Keratinocyte (primary cell): ENCODE results near the gene HNRNPM.

DNA sequence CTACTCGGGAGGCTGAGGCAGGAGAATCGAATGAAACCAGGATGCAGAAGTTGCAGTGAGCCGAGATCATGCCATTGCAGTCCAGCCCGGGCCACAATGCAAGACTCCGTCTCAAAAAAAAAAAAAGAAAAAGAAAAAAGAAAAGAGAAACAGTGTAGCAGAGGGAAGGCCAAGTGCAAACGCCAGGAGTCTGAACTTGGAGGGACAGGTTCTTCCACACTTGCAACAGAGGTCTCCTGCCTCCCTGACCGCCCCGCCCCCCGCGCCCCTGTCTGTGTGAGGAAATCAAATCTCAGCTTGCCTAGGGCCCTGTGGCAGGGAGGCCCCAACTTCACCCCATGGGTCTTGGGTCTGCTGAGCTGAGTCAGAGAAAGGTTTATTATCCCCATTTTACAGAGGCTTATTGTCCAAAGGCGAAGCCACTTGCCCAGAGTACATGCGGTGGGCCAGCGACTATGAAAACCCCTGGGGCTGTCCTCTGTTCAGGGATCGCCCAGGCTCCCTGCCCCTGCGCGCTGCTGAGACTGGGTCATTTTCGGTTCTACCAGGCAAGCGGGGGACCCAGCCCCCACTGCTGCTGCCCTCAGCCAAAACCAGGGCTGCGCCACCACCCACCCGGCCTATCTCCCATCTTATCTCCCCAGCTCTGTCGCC lies 1.1 kb upstream of the CERS4 start:
CAGE:
- cytosol, long polyA minus RNA = no peak
- cytosol, long polyA plus RNA = no peak
- long polyA plus RNA = no peak
- nucleus, long polyA minus RNA = no peak
- nucleus, long polyA plus RNA = no peak

GRCh38 chr19:8240324-8241375 lies 31.5 kb downstream of the CERS4 start:
CAGE:
- cytosol, long polyA minus RNA = no peak
- cytosol, long polyA plus RNA = no peak
- long polyA plus RNA = no peak
- nucleus, long polyA minus RNA = no peak
- nucleus, long polyA plus RNA = no peak

GRCh38 chr19:8246323-8246863 lies 37.2 kb downstream of the CERS4 start:
CAGE:
- cytosol, long polyA minus RNA = no peak
- cytosol, long polyA plus RNA = no peak
- long polyA plus RNA = no peak
- nucleus, long polyA minus RNA = no peak
- nucleus, long polyA plus RNA = no peak

CAGE:
- cytosol, long polyA minus RNA = no peak
- cytosol, long polyA plus RNA = no peak
- long polyA plus RNA = no peak
- nucleus, long polyA minus RNA = no peak
- nucleus, long polyA plus RNA = no peak
Measured at GRCh38 chr19:8363018-8363453, 919 bp upstream of the ANGPTL4 start.

CAGE:
- cytosol, long polyA minus RNA = no peak
- cytosol, long polyA plus RNA = no peak
- long polyA plus RNA = no peak
- nucleus, long polyA minus RNA = no peak
- nucleus, long polyA plus RNA = start-site peak on the plus strand at chr19:8374054-8374333, 739 and 317 reads in 2 replicates
Measured at GRCh38 chr19:8373841-8374521, 10.0 kb downstream of the ANGPTL4 start.

GRCh38 chr19:8417842-8418529 lies 4.9 kb downstream of the MARCHF2 start:
CAGE:
- cytosol, long polyA minus RNA = no peak
- cytosol, long polyA plus RNA = no peak
- long polyA plus RNA = no peak
- nucleus, long polyA minus RNA = no peak
- nucleus, long polyA plus RNA = no peak

GRCh38 chr19:8421680-8422570 lies 8.8 kb downstream of the MARCHF2 start:
CAGE:
- cytosol, long polyA minus RNA = no peak
- cytosol, long polyA plus RNA = no peak
- long polyA plus RNA = no peak
- nucleus, long polyA minus RNA = no peak
- nucleus, long polyA plus RNA = no peak

DNA sequence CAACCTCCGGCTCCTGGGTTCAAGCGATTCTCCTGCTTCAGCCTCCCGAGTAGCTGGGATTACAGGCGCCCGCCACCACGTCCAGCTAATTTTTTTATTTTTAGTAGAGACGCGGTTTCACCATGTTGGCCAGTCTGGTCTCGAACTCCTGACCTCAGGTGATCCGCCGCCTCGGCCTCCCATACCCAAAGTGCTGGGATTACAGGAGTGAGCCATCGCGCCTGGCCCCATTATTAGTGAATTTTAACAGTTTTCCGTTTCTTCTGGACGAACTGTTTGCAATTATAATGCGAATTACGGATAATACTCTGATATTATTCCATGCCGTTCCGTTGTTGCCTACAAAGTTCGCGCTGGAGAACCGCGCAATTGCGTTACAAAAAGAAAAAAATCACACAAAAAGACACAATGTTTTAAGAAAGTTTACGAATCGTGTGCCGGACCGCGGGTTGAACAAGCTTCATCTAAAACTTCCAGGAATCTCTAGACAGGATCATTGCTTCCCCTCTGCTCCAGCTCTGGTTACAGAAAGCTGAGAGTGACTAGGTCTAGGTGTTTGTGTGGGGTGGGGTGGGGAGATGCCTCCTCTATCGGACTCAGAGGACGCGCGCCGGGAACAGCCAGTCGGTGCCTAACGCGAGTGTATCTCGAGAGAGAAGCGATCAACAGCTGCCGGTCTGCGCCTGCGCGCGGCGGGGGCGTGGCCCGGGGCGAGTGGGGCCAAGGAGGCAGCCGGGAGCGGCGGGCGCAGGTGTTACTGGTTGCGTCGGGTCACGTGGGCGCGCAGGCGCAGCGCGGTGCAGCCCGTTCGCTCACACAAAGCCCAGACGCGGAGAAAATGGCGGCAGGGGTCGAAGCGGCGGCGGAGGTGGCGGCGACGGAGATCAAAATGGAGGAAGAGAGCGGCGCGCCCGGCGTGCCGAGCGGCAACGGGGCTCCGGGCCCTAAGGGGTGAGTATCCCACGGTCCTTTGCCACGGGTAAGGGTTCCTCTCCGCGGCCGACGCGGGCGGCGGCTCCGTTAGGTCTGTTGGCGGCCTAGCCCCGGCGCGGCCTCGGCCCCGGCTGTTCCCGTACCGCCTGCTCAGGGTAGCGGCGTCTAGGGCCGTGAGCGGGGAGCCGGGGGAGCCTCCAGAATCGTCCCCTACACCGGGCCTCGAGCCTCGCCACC lies at the start of gene HNRNPM:
TSS of gene HNRNPM (plus strand) at position 815 of the 1,170 bp plus-strand sequence.
CAGE:
- cytosol, long polyA minus RNA = start-site peak on the plus strand centred at position 816 of the sequence, 7 bp wide, 1,571 reads
- cytosol, long polyA plus RNA = start-site peak on the plus strand centred at position 881 of the sequence, 136 bp wide, 4,228 and 77 reads in 2 replicates
- long polyA plus RNA = start-site peak on the plus strand centred at position 881 of the sequence, 136 bp wide, 4,462 and 3,804 reads in 2 replicates
- nucleus, long polyA minus RNA = no peak
- nucleus, long polyA plus RNA = start-site peak on the plus strand centred at position 881 of the sequence, 136 bp wide, 4,414 and 3,456 reads in 2 replicates

DNA sequence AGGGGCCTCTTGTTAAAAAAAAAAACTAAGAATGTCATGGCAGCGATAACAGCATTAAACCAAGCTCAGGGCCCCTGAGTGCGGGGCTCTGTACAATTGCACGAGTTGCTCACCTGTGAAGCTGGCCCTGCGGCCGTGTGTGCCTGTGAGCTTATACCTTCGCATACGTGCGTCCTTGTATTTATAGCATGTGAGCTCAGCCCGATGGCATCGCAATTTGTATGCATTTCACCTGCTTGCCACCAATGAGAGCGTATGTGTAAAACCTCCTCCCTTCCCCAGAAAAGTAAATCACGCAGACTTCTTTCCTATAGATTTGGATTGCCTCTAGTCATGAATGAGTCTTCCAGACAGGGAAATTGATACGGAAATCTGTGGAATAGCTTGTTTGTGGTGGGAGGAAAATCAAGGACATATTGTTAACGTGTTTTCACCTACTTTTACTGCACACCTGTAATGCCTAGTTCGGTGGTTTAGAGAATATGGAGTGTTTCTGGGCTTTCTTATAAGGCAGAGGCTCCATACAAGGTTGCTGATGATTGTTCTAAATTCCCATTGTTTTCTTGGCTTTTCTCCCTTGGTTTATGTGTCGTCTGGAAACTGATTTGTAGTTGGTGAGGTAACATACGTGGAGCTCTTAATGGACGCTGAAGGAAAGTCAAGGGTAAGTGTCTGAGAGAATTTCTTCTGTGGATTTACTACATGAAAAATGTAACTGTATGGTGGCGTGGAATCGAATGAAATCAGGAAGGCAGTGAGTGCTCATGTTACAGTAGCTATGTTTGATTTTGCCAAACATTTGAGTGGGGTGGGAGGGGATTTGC lies 17.4 kb downstream of the HNRNPM start:
CAGE:
- cytosol, long polyA minus RNA = no peak
- cytosol, long polyA plus RNA = no peak
- long polyA plus RNA = no peak
- nucleus, long polyA minus RNA = no peak
- nucleus, long polyA plus RNA = no peak

DNA sequence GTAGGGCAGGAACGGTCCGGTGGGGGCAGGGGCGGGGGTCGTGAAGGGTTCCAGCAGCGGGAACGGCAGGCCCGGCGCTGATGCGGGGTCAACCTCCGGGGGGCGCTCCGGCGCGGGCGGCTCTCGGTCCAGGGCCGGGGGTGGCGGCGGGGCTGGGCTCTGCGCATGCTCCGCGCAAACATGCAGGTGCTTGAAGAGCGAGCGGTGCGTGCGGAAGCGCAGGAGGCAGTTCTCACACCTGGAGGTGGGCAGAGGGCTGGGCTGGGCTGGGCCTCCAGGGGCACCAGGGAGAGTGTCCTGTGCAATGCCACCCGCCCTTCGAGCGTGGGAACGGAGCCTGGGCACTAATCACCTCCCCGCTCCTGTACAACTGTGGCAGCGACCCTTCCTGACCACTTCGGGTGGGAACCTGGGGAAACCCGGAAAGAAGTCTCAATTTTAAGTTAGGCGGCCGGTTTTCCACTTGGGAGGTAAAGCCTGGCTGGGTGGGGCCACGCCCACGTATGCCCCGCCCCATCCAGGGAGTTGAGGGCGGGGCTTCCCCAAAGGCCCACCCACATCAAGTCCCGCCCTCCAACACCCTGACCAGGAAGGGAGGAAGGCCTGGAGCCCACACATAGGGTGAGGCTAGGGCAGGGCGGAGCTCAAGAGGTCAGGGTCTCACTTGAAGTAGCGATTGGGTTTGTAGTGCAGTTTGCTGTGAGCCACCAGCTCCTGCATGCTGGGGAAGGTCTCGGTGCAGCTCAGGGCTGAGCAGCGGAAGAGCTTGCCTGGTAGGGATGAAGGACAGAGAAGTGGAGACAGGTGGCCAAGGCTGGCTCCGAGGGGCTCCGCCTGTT lies 2.0 kb downstream of the ZNF414 start:
CAGE:
- cytosol, long polyA minus RNA = no peak
- cytosol, long polyA plus RNA = no peak
- long polyA plus RNA = no peak
- nucleus, long polyA minus RNA = no peak
- nucleus, long polyA plus RNA = no peak

GRCh38 chr19:8611976-8612310 lies 1.4 kb upstream of the ADAMTS10 start:
CAGE:
- cytosol, long polyA minus RNA = no peak
- cytosol, long polyA plus RNA = no peak
- long polyA plus RNA = no peak
- nucleus, long polyA minus RNA = no peak
- nucleus, long polyA plus RNA = no peak

DNA sequence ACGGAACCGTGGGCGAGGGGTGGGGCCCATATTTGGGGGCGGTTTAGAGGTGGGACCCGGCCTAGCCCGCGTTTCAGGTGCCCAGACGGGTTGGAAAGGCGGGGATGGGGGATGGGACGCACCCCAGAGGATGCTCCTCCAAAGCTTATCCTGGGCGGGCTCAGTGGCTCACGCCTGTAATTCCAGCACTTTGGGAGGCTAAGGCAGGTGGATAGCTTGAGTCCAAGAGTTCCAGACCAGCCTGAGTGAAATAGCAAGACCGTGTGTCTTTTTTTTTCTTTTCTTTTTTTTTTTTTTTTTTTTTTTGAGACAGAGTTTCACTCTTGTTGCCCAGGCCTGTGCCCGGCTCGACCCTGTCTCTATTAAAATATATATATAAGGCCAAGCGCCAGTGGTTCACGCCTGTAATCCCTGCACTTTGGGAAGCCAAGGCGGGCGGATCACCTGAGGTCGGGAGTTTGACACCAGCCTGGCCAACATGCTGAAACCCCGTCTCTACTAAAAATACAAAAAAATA lies 442 bp upstream of the ZNF562 start:
CAGE:
- cytosol, long polyA minus RNA = no peak
- cytosol, long polyA plus RNA = no peak
- long polyA plus RNA = no peak
- nucleus, long polyA minus RNA = no peak
- nucleus, long polyA plus RNA = no peak

CAGE:
- cytosol, long polyA minus RNA = no peak
- cytosol, long polyA plus RNA = no peak
- long polyA plus RNA = no peak
- nucleus, long polyA minus RNA = no peak
- nucleus, long polyA plus RNA = no peak
Measured at GRCh38 chr19:9789604-9790240, 21.2 kb upstream of the ZNF846 start.

GRCh38 chr19:9819382-9819844 lies 534 bp upstream of the FBXL12 start:
CAGE:
- cytosol, long polyA minus RNA = no peak
- cytosol, long polyA plus RNA = no peak
- long polyA plus RNA = no peak
- nucleus, long polyA minus RNA = no peak
- nucleus, long polyA plus RNA = no peak

GRCh38 chr19:9966404-9967102 lies 30.2 kb upstream of the OLFM2 start:
CAGE:
- cytosol, long polyA minus RNA = no peak
- cytosol, long polyA plus RNA = no peak
- long polyA plus RNA = no peak
- nucleus, long polyA minus RNA = no peak
- nucleus, long polyA plus RNA = no peak

GRCh38 chr19:10007999-10008601 lies 2.2 kb downstream of the COL5A3 start:
CAGE:
- cytosol, long polyA minus RNA = no peak
- cytosol, long polyA plus RNA = no peak
- long polyA plus RNA = no peak
- nucleus, long polyA minus RNA = no peak
- nucleus, long polyA plus RNA = no peak

GRCh38 chr19:10113175-10114117 lies 2.0 kb downstream of the P2RY11 start:
CAGE:
- cytosol, long polyA minus RNA = no peak
- cytosol, long polyA plus RNA = no peak
- long polyA plus RNA = no peak
- nucleus, long polyA minus RNA = no peak
- nucleus, long polyA plus RNA = no peak

CAGE:
- cytosol, long polyA minus RNA = no peak
- cytosol, long polyA plus RNA = no peak
- long polyA plus RNA = no peak
- nucleus, long polyA minus RNA = no peak
- nucleus, long polyA plus RNA = no peak
Measured at GRCh38 chr19:10135130-10135984, 15.7 kb upstream of the EIF3G start.

GRCh38 chr19:10321350-10321820 lies 5.6 kb upstream of the FDX2 start:
CAGE:
- cytosol, long polyA minus RNA = no peak
- cytosol, long polyA plus RNA = no peak
- long polyA plus RNA = no peak
- nucleus, long polyA minus RNA = no peak
- nucleus, long polyA plus RNA = no peak

CAGE:
- cytosol, long polyA minus RNA = no peak
- cytosol, long polyA plus RNA = no peak
- long polyA plus RNA = no peak
- nucleus, long polyA minus RNA = no peak
- nucleus, long polyA plus RNA = no peak
Measured at GRCh38 chr19:10398462-10399253, 4.7 kb downstream of the CDC37 start.